Umbilical cord (tissue), 2 donors: ENCODE measurements around the gene NMNAT2.

GRCh38 chr1:183272562-183272875 lies 86.5 kb downstream of the LAMC2 start:
- RAMPAGE, long total RNA: no peak

GRCh38 chr1:183289000-183289569 lies 103.0 kb downstream of the LAMC2 start:
- RAMPAGE, long total RNA: no peak

GRCh38 chr1:183417546-183418916 lies at the start of gene NMNAT2:
NMNAT2 (minus strand) TSS chr1:183418380.
- RAMPAGE, long total RNA: no peak

DNA sequence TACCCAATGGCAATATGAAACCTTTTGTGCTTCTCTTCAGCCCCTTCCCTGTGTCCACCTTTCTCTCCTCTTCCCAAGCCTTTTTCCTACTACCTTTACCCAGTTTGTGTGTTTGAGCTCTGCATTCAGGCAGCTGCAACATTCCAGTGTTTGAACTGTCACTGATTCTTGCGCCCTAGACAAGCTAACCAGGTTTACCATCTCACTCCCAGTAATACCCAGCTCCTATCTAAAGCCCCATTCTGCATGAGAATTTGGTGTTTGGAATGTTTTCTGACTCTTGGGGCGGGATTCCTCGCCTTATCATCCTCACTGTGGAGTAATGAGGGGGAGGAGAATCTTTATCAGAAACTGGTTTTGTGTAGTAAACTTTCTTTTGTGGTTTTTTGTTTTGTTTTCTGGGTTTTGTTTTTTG lies 36.5 kb downstream of the NCF2 start:
- RAMPAGE, long total RNA: no peak

GRCh38 chr1:183604902-183605357 lies 14.7 kb upstream of the NCF2 start:
- RAMPAGE, long total RNA: no peak

GRCh38 chr1:183652559-183652992 lies 540 bp downstream of the APOBEC4 start:
- RAMPAGE, long total RNA: no peak

DNA sequence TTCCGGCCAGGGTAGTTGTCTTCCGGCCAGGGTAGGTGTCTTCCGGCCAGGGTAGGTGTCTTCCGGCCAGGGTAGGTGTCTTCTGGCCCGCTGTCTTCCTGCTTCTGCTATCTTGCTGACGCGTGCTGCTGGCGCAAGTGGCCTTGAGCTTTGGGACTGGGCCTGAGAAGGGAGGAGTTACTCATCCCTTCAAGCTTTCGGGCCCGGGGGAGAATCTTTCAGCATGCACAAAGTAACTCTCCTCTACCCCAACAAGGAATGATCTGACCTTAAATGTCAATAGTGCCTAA lies 65.5 kb downstream of the RGL1 start:
- RAMPAGE, long total RNA: no peak

GRCh38 chr1:183871602-183871984 lies 66.7 kb downstream of the RGL1 start:
- RAMPAGE, long total RNA: no peak

- RAMPAGE, long total RNA: no peak
Observed at GRCh38 chr1:183896476-183896825, 91.5 kb downstream of the RGL1 start.

DNA sequence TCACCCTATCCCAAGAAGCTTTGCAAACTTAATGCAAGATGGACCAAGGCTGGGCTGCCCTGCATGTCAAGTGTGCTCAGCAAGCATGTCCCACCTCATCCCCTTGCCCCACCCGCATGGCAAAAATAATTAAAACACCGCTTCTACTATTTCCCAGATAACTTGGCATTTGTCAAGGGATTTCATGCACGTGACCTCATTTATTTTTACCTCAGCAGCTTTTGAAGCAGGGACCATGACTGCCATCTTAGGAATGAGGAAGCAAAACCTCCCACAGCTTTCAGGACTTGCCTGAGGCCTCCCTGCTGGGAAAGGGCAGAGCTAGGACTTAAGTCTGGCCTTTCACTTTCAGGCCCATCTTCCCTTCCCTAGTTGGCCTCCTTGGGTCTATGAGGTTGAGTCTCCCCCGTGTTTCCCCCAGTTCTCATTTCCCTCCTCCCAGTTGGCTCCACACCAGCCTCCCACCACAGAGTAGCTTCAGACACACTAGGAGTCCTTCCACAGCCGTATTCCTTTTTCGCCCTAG lies 161.4 kb downstream of the TSEN15 start:
- RAMPAGE, long total RNA: no peak

- RAMPAGE, long total RNA: no peak
Observed at GRCh38 chr1:184366965-184367325, 19.9 kb upstream of the C1orf21 start.

- RAMPAGE, long total RNA: no peak
Observed at GRCh38 chr1:184387425-184387852, 610 bp downstream of the C1orf21 start.

GRCh38 chr1:184535192-184535968 lies 148.6 kb downstream of the C1orf21 start:
- RAMPAGE, long total RNA: no peak

- RAMPAGE, long total RNA: no peak
Observed at GRCh38 chr1:184843531-184844282, 89.0 kb upstream of the EDEM3 start.

DNA sequence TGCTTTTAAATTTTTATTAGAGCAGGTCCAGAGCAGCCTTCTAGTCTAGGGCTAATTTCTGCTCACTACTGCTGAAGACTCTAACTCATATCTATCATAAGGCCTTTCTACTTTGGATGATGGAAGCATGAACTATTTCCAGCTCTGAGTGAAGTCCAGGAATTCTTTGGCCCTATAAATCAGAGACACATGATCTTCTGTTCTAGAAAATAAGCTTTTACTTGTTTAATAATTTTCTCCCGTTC lies 14.7 kb downstream of the NIBAN1 start:
- RAMPAGE, long total RNA: no peak

DNA sequence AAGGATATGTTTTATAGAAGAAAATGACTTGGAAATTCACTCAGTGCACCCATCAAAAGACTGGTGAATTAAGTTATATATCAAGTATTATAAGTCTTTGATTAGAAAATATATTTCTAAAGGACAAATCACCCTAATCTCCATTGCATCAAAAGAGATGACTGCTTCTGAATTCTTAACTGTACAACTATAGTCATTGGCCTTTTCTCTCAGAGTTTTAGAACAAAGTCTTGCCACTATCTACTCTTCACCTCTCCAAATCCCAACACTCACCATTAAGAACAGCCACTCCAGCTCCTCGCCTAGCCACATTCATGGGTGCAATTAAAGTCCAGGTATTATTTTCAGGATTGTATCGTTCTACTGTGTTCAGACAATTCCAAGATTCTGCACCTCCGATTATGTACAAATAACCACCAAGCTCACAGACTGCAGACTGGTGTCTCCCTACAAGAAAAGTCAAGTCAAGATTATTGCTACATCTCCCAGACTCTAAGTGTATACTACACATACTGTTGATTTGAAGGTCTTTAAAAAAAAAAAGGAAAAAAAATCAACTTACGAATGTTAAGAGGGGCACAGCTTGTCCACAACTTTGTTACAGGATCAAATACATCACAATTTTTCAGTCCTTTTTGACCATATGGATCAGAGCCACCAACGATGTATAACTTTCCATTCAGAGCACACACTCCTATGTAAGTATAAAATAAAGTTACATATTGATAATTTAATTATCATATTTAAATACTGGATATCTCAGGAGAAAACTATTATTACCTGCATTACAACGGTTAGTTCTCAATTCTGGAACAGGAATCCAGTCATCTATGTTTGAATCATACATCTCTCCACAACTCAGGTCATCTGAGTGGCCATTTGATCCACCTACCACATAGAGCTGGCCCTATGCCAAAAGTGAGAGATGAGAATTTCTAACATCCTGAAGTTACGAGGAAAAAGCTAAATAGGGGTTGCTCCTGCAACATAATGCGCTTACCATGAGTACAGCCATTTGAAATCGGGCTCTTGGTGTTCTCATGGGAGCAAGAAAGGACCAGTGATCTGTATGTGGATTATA lies 17.3 kb downstream of the IVNS1ABP start:
- RAMPAGE, long total RNA: no peak

- RAMPAGE, long total RNA: no peak
Observed at GRCh38 chr1:185934684-185935174, 200.5 kb downstream of the HMCN1 start.

- RAMPAGE, long total RNA: no peak
Observed at GRCh38 chr1:186374141-186374697, 834 bp downstream of the TPR start.

- RAMPAGE, long total RNA: no peak
Observed at GRCh38 chr1:187006485-187006988, 177.8 kb downstream of the PLA2G4A start.

- RAMPAGE, long total RNA: no peak
Observed at GRCh38 chr1:187128581-187128961, 299.8 kb downstream of the PLA2G4A start.